Measurements from ENCODE around the genes MPI, UBE2Q2 and NRG4.

GRCh38 chr15:74802250-74803163 lies 10.1 kb upstream of the LMAN1L start:
- PRO-cap: no peak

- PRO-cap: no peak
Measured at GRCh38 chr15:74815867-74816564, 3.4 kb downstream of the LMAN1L start.

- PRO-cap: no peak
Measured at GRCh38 chr15:74844200-74844787, 1.3 kb upstream of the ULK3 start.

DNA sequence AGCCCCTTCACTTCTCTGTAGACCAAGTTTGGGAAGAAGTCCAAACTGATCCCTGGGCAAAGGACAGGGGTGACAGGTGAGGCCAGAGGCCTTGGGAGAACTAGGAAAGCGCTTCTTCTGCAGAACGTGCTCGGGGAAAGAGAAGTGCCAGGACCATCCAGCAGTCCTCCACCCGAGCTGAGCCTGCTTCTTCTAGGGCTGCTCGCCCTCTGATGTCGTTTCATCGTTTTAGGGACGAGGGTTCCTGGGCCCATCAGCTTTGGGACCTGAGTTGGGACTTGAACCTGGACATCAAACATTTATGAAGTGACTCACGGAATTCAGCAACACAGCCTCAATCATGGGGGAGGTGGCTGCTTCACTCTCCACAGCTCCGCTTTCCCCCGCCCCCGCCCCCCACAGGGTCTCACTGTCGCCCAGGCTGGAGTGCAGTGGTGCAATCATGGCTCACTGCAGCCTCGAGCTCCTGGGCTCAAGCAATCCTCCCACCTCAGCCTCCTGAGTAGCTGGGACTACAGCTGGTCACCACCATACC lies 547 bp upstream of the SCAMP2 start:
- PRO-cap: no peak

DNA sequence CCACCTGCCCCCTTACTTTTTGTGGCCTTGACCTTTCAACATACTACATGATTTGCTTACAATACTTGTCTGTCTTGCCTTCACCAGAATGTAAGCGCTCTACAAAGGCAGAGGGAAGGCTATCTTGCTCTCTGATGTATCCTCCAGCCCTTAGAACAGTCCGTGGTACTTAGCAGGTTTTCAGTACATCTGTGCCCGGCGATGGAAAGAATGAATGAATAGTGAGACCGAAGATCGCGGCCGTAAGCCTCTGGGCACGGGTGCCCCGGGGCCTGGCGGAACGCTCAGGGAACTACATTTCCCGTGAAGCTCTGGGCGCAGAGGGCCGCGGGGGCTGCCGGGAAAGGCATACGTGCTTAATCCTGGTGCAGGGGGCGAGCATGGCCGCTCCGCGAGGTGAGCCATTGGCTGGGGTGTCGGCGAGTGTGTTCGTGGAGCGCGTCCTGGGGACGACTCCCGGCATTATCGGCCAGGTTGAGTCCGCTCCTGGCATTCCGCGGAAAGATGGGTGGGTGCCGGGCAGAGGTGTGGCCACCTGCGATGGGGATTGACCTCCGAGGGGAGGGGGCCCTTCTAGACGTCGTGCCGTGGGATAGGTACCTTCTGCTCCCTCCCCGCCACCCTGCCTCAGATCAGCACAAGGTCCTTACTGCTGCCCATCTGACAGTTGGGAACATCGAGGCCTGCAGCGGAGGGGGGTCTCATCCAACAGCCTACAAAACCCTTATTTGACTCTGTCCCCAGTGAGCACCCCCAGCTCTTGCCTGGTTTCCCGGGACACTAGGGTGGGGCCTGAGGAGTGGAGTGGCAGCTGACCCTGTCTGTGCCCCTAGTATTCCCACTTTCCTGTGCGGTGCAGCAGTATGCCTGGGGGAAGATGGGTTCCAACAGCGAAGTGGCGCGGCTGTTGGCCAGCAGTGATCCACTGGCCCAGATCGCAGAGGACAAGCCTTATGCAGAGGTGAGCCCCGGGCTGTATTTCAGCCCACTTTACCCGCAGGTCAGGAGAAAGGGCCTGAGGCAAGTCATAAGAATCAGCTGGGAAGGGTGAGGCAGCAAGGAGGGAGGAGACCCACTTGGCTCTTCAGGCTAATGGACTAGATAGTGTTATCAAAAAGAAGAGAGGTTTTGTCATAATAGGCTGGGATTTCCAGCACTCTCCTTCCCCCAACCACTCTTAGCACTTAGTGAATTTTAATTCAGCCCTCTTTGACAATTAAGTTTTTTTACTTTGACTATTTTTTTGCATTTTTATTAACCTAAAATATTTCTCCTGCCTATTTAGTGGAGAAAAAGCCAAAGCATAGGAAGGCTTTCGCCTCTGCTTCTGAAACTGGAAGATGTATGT lies at the start of gene MPI:
TSS of gene MPI (plus strand) at position 349 of the 1,348 bp plus-strand sequence.
- PRO-cap: bidirectional peak, plus-strand start at position 359 of the sequence, minus-strand start at position 282 of the sequence

- PRO-cap: no peak
Measured at GRCh38 chr15:74900245-74901210, 6.1 kb downstream of the FAM219B start.

GRCh38 chr15:75024069-75024530 lies 710 bp downstream of the PPCDC start:
- PRO-cap: no peak

GRCh38 chr15:75029176-75030191 lies 6.1 kb downstream of the PPCDC start:
- PRO-cap: no peak

DNA sequence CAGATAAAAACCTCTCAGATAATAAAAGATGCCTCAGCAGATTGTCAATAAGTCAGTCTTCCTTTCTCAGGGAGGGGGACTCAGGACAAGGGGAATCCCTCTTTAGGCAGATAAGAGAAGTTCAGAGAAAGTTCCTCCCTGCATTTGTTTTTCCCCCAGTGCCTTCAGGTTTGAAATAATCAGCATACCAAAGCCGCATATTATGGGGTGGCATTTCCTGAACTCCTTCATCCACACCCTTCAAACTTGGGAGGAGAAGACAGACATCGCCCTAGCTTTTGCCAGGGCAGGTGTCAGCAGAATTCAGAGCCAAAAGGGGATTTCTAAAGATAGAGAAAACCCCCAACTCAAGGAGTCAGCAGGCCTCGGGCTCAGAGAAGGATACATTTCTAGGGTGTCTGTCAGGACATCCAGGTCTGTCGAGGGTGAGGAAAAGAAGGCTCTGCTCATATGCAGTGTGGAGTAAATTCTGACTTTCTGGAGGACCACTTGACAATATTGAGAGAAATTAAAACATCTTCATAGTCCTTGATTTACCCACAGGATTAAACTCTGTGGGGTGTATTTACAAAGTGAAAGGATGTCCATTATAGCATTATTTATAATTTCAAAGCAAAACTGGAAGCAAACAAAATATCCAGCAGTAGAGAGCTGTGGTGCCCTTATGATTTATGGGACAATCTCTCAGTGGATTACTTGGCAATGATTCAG lies 8.7 kb downstream of the PPCDC start:
- PRO-cap: no peak

DNA sequence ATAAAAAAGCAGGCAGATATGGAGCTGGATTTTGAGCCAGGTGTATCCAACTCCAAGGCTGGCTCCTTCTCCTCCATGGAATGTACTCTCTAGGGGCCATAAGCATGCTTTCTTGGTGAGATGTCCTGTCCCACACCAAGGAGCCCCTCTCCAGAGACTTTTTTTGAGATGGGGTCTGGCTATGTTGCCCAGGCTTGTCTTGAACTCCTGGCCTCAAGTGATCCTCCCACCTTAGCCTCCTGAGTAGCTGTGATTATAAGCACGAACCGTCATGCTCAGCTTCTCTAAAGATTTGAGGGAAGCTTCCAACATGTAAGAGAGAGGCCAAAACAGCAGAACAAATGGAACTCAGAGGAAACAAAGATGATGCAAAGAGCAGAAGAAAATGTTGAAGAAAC lies 48.5 kb downstream of the PPCDC start:
- PRO-cap: no peak

DNA sequence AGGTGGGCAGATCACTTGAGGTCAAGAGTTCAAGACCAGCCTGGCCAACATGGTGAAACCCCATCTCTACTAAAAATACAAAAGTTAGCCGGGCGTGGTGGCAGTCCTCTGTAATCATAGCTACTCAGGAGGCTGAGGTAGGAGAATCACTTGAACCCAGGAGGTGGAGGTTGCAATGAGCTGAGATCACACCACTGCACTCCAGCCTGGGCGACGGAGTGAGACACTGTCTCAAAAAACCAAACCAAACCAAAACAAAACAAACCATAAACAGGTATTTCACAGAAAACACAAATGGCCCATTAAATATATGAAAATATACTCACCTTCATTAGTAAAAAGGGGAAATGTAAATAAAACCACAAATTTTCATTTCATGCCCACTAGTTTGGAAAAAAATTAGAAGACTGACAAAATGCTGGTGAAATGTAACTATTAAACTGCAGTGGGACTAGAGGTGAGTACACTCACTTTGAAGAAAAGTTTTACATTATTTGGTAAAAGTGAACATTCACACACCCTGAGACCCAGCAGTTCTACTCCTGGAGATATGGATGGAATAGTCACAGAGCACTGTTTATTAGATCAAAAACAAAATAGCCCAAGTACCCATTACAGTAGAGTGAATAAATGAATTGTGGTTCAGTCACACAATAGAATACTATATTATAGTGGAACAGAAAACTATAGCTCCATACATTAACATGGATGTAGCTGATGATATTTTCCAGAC lies 71.7 kb downstream of the PPCDC start:
- PRO-cap: unidirectional peak, plus-strand start at position 438 of the sequence

DNA sequence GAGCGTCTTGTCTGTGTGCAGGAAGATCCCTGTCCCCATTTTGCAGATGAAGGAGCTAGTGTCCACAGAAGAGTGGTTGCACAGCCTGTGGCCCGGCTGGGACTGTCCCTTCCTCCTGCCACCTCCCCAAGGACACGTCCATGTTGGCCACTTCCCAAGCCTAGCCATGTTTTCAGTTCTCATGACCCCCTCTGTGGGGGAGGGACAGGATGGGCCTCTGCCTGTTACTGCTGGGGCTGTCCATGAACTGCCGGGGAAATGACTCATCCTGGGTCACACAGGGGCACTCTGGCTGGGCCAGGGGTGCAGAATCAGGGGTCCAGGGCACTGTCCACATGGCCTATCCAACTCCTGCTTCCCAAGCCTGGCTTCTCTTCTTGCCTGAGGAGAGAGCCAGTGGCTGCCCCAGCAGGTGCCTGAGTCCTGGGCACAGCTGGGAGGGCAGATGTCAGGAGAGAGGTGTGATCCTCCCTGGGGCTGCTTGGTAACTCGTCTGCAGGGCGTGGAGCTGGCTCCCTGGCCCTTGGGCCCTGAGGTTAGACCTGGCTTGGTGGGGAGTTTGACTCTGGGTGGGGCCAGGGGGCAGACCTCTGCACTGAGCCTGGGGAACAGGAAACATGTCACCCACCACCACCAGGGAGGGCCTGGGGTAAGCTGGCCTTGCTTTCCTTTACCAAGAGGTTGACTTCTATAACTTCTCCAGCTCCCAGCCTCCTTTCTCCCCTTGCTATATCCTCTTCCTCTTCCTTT lies 3.7 kb downstream of the SNX33 start:
- PRO-cap: no peak

GRCh38 chr15:75666511-75667708 lies 19.2 kb downstream of the SNX33 start:
- PRO-cap: unidirectional peak, minus-strand start at chr15:75666891

DNA sequence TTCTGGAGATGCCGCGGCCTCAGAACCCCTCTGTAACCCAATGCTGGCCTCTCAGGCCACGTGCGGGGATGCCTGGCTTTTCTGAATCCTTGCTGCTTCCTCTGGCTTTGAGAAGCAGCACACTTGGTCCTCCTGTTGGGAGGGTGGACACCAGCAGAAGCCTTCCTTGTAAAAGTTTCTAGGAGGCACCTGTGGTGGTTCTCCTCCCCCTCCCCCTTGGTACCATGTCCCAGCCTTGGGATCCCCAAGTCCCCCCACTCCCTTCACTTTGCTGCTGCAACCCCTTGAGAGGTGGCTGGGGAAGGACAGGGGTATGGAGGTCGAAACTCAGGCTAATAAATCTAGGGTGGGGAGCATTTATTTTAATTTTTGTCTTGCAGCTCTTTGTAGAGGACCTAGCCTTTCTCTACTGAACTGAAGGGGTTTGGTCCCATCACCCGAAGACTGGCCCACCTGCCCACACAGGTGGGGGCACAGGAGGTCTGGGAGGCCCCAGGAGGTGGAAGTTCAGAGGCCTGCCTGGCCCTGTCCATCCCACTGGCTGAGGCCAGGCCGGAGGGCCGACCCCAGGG lies 26.4 kb downstream of the SNX33 start:
- PRO-cap: no peak

- PRO-cap: unidirectional peak, plus-strand start at chr15:75840922
Measured at GRCh38 chr15:75840520-75841125, 2.6 kb upstream of the UBE2Q2 start.

DNA sequence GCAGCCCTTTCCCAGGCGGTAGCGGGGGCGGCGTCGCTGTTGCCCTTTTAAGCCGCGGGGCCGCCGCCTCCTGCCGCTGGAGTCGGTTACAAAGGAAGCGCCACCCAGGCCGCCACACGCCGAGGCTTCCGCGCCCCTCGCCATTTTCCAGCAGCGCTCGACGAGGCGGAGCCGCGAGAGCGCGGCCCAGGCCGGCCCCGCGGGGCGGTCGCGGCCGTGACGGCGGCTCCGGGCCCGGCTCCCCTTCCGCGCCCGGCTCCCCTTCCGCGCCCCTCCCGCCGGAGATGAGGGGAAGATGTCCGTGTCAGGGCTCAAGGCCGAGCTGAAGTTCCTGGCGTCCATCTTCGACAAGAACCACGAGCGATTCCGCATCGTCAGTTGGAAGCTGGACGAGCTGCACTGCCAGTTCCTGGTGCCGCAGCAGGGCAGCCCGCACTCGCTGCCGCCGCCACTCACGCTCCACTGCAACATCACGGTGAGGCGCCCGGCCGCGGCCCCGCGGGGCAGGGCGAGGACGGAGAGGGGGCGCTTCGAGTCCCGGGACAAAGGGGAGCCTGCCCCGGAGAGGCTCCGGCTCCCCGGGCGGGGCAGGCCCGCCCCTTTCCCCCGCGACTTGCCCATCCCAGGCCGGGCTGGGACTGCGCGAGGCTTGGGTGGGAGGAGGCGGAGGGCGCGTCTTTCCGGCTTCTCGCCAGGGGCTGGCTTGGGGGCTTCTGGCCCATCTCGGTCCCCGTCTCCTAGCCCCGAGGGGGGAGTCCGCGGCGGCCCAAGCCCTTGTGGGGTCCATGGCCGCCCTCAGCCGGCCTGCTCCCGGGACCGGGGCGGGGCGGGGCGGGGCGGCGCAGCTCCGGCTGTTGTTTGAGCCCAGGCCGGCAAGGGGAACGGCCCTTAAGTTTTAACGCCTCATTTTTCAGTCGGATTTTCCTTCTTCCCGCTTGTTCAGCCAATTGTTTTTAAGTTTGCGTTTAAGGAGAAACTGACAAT lies at the start of gene UBE2Q2:
TSS of gene UBE2Q2 (plus strand) at position 76 of the 984 bp plus-strand sequence.
- PRO-cap: bidirectional peak, plus-strand start at position 79 of the sequence, minus-strand start outside the sequence; bidirectional peak, plus-strand start at position 861 of the sequence, minus-strand start at position 615 of the sequence

DNA sequence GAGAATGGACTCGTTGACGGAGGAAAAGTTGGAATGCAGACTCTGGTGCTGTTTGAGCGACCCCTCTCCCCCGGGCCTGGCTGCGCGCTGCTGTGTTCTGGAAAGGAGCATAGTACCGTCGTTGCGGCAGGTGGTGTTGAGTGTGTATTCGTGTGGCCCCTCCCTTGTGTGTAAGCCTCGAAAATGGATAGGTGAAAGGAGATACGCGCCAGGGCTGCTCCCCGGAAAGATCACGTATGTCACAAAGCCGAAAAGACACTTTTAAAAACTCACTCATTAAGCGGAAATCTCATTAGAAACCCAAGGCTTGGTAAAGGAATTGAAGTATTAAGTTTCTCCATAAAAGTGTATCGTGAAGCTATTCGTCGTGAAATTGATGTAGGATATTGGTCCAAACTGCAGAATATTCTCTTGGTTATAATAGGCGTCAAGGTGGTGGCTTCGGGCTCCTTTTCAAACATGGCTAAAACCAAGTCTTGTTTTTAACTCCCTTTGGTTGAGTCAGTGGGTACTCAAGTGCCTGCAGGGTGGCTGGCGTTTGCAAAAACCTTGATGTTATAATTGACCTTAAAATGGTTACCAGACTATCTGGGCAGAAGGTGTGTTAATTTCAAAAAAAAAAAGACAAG lies 1.2 kb downstream of the UBE2Q2 start:
- PRO-cap: bidirectional peak, plus-strand start at position 200 of the sequence, minus-strand start at position 114 of the sequence; unidirectional peak, minus-strand start at position 234 of the sequence

DNA sequence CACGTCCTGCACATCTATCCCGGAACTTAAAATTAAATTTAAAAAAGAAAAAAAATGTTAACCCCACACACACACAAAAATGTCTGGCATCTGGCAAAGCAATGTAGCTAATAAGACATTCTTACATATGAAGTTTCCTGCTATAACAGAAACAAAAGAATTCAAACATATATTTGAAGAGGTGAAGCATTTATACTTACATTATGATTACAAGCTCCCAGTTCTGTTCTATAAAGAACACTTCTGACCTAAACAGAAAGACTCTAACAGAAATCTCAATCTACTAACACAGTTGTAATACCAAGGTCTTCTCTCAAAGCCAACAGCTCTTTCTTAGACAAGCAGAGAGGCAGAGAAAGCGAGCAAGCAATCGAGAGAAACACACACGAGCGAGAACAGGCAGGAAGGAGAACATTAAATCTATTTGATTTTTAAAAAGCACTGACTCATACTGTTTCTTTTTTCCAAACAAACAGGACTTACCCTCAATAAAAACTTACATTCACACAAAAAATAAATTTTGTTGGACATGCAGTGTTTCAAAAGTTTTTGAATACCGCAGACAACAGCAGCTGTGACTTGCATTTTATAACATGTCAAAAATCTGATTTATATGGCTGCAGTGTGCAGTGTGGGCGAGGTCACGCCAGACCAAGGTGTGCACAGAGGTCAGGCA lies at the start of gene NRG4:
TSS of gene NRG4 (minus strand) at position 606 of the 676 bp plus-strand sequence.
- PRO-cap: no peak

DNA sequence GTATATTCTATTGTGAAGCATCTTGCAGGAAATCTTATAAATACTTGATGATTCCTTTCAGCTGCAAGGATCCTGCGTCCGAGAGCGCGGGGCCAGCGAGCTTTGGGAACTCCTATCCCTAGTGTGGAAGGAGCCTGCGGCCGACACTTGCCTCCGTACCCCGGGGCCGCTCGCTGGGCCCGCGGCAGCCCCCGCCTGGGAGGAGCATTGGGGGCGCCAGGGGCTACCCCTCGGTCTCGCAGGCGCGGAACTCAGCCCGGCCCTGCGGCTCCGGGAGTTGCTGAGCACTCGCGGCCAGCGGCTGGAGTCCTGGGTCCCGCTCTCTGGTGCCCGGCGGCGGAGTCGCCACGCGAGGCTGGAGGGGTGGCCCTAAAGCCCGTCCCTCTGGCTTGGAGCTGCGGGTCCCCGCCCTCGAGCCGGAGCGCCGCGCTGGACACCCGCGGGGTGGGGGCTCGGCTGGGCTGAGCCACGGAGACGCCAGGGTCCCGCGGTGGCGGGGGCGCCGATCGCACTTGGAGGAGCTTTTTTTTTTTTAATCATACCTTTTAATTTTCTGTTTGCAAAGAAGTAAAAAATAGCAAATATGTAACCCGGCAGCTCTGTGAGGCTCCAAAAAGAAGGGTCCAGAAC lies 10.5 kb downstream of the ISL2 start:
- PRO-cap: no peak

- PRO-cap: no peak
Measured at GRCh38 chr15:76724724-76725241, 180.4 kb downstream of the SCAPER start.

All from bronchial lymph node (tissue), 1 donor.